Mesenchymal stem cell of adipose (primary cell): ENCODE results near the genes ZNF677, VN1R4 and LILRB2.

GRCh38 chr19:52935331-52935781, 12.1 kb upstream of the ZNF888 start:
- CAGE, long polyA plus RNA = no peak

DNA sequence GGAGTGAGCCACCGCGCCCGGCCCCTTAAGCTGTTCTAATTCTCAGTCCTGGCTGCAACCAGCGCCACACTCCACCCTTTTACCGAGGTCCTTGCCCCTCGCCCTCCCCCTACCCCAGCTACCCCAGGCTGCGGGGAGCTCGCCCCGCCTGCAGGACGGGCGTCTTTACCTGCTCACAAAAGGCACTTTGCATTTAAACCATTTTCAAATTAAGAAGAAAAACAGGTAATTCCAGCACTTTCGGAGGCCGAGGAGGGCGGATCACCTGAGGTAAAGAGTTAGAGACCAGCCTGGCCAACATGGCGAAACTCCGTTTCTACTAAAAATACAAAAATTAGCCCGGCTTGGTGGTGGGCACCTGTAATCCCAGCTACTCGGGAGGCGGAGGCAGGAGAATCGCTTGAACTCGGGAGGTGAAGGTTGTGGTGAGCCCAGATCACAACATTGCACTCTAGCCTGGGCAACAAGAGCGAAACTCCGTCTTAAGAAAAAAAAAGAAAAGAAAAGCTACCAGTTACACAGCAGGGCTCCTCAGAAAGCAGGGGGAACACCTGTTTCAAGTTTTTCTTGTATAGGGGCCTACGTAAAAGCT, 16.0 kb upstream of the ERVV-1 start:
- CAGE, long polyA plus RNA = no peak

- CAGE, long polyA plus RNA = no peak
Measured at GRCh38 chr19:53076873-53077408, 26.3 kb downstream of the ZNF160 start.

DNA sequence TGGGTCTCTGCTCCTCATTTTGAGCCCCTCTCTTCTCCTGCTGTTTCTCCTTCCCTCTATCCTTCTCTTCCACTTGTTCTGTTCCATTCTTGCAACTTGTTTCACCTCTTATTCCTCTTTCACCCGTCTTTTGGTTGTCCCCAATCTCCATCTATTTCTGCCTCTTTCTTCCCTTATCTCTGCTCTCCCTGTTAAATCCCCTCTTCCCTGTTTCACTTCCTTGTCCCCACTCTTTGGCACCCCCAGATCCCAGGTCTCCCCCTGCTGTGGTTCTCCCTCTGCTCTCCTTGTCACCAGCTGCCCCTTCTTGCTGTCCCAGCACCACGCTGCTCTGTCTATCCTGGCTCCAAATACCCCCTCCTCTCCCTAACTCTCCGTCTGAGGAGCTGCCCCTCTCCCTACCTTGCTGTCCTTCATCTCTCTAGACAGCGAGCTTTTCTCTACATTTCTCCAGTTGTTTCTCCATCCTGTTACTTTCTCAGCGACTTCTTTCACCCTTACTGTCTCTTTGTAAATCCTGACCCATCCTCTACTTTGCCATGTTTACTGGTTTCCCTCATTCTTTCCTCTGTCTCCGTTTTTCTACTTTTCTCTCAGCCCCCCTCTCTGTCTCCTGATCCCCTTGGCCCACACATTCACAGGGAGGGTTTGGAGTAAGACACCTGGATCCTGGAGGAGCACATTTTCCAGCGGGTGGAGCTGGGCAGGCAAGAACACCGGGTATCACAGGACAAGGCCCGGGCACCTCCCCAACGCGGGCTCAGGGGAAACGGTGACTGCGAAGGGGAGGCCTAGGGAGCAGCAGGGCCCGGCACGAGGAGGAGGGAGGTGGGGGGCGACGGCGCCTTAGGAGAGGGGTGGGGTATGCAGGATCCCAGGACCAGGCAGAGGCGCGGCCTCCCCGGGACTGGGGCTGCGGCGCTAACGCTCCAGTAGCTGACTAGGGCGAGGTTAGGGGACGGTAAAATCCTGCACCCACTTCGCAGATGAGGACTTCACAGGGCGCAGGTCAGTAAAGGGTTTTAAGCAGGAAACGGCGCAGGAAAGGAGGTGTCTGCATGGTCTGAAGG, 784 bp downstream of the ZNF665 start:
- CAGE, long polyA plus RNA = no peak

- CAGE, long polyA plus RNA = no peak
Measured at GRCh38 chr19:53254384-53255364, at the start of gene ZNF677. ZNF677 (minus strand) TSS chr19:53254873.

DNA sequence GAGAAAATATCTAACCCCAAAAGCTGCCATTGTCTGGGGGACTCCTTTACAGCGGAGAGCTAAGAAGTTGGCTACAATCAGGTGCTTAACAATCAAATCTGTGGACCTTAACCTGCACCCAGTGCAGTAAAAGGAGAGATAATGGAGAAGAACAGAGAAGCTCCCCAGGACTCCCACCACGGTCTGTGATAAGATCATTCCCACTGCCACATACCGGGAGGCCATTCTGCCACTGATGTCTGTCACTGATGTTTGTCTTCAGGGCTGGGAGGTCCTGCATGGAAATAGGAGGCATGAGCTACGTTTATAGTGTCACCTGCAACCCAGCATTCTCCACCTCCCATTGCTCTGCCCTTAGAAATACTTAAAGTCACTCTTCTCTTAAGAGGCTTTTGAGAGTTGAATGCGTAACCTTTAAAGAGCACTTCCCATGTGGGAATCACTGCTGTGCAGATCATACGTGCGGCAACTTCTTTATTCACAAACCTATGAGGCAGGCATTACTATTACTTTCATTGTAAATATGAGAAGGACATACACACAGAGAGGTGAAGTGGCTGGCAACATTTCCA, at the start of gene VN1R4:
Gene VN1R4, minus strand, starts transcription at position 283 of the 572 bp plus-strand sequence.
- CAGE, long polyA plus RNA = no peak

GRCh38 chr19:53422972-53423409, 8.8 kb upstream of the ZNF761 start:
- CAGE, long polyA plus RNA = no peak

GRCh38 chr19:53441606-53442632, 10.1 kb downstream of the ZNF761 start:
- CAGE, long polyA plus RNA = no peak

DNA sequence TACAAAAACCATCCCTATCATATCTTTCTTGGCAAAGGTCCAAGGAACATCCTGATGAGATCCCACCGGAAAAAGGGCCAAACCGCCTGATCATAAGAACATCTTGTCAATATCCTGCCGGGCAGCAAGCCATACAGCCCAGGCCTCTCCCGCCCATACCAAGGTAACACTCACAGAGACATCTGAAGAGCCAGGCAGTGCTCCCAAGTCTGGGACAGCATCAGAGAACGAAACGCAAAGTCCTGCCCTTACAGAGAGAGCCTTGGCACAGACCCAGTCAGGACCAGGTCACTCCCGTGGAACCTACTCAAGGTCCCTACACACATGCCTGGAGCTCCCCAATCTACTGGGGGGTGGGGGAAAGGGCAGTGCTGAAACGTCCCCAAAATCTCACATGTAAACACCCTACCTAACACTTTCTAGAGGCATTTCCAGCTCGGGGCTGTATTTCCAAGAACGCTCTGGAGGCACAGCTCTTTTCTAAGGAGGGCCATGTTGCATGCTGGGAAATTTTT, 18.4 kb upstream of the ZNF331 start:
- CAGE, long polyA plus RNA = no peak

- CAGE, long polyA plus RNA = no peak
Measured at GRCh38 chr19:53576780-53577893, 39.2 kb downstream of the ZNF331 start.

DNA sequence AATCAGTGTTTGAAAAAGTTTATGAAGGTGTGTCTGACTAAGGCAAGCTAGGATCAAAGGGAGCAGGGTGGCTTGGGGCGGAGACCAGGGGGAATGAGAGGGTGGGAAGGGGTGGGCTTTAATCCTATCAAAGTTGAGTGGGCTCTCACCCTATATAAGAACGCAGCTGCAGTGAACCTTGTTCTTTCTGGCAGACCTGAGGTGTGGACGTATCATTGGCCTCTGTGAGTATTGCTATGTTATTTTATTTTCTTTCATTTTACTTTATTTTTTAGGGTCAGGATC, 37.4 kb downstream of the NLRP12 start:
- CAGE, long polyA plus RNA = no peak

DNA sequence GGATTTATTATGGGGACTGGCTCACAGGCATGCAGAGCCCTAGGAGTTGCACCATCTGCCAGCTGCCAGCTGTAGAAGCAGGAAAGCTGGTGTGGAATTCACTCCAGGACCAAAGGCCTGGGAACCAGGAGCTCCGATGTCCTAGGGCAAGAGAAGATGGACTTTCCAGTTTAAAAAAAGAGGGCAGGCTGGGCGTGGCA, 6.6 kb upstream of the NLRP12 start:
- CAGE, long polyA plus RNA = no peak

GRCh38 chr19:53851581-53852326, 15.9 kb upstream of the MYADM start:
- CAGE, long polyA plus RNA = no peak

GRCh38 chr19:53945360-53945940, 17.3 kb upstream of the CACNG8 start:
- CAGE, long polyA plus RNA = no peak

GRCh38 chr19:54145233-54146465, 8.1 kb downstream of the CNOT3 start:
- CAGE, long polyA plus RNA = no peak

- CAGE, long polyA plus RNA = no peak
Measured at GRCh38 chr19:54156188-54157474, 2.9 kb downstream of the LENG1 start.

- CAGE, long polyA plus RNA = no peak
Measured at GRCh38 chr19:54206576-54206886, 5.9 kb downstream of the RPS9 start.

- CAGE, long polyA plus RNA = no peak
Measured at GRCh38 chr19:54250600-54251323, 6.3 kb downstream of the LILRB5 start.

- CAGE, long polyA plus RNA = no peak
Measured at GRCh38 chr19:54280956-54281187, at the start of gene LILRB2. LILRB2 (minus strand) TSS chr19:54281110.

DNA sequence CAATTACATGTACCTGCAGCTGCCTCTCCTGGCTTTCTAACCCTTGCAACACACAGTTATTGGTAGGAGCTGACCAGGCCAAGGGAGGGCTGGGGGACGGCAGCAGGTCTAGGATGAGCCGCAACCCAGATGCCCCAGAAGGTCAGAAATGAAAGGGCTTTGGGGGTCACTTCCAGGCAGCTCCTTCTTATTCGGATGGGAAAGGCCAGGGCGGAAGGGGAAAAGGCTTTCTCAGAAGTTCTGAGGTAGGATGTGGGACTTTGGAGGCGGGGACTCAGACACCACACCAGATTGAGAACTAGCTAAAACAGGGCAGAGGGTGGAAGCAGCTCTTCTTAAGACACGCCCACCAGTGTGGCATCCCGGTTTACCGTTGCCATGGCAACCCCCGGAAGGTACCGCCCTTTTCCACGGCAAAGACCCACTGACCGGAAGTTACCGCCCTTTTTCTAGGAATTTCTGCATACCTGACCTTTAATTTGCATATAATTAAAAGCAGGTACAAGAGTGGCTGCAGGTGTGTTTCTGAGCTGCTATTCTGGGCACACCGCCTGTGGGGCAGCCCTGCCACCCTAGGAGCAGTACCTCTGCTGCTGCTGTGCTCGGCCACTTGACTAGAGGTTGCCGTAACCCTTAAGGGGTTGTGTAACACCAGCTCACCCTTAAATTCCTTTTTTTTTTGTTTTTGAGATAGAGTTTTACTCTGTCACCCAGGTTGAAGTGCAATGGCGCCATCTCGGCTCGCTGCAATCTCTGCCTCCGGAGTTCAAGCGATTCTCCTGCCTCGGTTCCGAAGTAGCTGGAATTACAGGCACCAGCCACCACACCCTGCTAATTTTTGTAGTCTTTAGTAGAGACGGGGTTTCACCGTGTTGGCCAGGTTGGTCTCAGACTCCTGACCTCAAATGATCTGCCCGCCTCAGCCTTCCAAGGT, 3.9 kb upstream of the LILRA5 start:
- CAGE, long polyA plus RNA = no peak